Epithelial cell of alveolus of lung (primary cell): ENCODE results near the genes ZNF701, ZNF468 and CNOT3.

DNA sequence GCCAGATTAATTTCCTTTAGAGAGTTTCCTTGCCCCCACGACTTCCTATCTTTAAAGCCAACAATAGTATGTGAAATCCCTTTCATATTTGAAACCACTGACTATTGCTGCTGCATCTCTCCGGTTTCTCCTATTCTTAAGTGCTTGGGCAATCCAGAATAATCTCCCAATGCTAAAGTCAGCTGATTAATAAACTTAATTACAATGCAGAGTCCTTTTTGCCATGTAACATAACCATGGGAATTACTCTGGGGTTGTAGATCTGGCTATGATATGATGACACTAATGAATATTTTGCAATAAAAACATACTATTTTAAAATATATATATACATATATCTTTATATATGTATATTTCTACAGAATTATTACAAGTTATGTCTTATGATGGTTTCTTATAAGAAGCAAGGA, 913 bp upstream of the ZNF432 start:
- RAMPAGE, long total RNA, result no peak
- RRBS, result no CpG with 5 or more reads among the region's 2 CpGs

DNA sequence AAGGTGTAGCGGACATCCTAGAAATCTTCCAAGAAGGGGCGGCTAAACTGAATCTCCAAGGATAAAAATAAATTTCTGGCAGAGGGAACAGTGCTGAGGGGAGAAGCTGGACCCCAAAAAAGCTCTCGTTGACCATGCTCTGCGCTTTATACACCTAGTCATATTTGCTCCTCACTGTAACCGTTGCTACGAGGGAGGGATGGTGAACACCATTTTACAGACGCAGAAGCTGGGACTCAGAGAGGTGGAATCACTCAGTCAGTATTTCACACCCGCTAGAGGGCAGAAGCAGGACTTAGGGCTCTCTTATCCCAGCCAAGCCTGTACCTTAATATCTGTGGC, 15.6 kb downstream of the PPP2R1A start:
- RAMPAGE, long total RNA, result no peak
- RRBS, result no CpG with 5 or more reads among the region's 8 CpGs

DNA sequence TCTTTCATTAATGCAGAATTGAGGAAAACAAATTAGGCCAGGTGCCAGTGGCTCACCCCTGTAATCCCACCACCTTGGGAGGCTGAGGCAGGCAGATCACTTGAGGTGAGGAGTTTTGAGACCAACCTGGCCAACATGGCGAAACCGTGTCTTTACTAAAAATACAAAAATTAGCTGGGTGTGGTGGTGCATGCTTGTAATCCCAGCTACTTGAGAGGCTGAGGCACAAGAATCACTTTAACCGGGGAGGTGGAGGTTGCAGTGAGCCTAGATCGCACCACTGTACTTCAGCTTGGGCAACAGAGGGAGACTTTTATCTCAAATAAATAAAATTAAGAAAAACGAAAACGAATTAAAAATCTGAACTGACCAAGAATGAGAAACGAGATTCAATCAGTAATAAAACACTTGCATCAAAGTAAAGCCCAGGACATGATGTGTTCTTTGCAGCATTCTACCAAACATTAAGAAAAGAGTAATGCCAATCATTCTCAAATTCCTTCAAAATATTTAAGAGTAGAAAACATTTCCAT, 33.9 kb upstream of the ZNF766 start:
- RAMPAGE, long total RNA, result no peak
- RRBS, result no CpG with 5 or more reads among the region's 7 CpGs

DNA sequence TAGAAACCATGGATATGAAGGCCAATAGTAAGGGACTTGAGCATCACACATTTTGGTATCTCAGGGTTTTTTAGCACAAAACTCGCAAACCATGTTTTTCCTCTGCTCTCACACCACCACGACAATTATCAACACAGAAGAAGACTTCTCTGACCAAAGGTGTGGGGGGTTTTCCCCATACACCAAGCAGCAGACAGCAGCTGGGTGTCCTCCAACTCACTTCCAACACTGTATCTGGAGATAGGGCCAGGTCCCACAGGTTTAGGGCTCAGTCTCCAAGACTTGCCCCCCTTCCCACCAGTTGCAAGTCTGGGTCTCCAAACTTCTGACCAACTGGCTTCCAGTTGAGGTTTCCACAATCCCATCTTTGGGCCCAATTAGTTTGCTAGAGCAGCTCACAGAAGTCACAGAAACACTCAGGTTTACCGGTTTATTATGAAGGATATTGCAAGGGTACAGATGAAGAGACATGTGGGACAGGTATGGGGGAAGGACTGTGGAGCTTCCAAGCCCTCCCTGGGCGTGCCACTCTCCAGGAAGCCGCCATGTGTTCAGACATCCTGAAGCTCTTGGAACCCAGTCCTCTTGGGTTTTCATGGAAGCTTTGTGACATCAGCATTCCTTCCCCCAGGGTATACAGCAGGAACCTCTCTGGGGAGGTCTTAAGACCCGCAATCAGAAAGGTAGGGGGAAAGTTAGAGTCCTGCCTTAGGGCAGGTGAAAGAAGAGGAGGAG, 11.7 kb upstream of the ZNF480 start:
- RAMPAGE, long total RNA, result no peak
- RRBS, result no CpG with 5 or more reads among the region's 6 CpGs

- RAMPAGE, long total RNA, result no peak
- RRBS, result no CpG with 5 or more reads among the region's 1 CpG
Measured at GRCh38 chr19:52390948-52391450, 6.7 kb upstream of the ZNF528 start.

- RAMPAGE, long total RNA, result no peak
- RRBS, result no CpG with 5 or more reads among the region's 17 CpGs
Measured at GRCh38 chr19:52485043-52486164, 32.1 kb downstream of the ZNF578 start.

- RAMPAGE, long total RNA, result no peak
- RRBS, result no CpG with 5 or more reads among the region's 4 CpGs
Measured at GRCh38 chr19:52558677-52559208, 11.3 kb upstream of the ZNF701 start.

DNA sequence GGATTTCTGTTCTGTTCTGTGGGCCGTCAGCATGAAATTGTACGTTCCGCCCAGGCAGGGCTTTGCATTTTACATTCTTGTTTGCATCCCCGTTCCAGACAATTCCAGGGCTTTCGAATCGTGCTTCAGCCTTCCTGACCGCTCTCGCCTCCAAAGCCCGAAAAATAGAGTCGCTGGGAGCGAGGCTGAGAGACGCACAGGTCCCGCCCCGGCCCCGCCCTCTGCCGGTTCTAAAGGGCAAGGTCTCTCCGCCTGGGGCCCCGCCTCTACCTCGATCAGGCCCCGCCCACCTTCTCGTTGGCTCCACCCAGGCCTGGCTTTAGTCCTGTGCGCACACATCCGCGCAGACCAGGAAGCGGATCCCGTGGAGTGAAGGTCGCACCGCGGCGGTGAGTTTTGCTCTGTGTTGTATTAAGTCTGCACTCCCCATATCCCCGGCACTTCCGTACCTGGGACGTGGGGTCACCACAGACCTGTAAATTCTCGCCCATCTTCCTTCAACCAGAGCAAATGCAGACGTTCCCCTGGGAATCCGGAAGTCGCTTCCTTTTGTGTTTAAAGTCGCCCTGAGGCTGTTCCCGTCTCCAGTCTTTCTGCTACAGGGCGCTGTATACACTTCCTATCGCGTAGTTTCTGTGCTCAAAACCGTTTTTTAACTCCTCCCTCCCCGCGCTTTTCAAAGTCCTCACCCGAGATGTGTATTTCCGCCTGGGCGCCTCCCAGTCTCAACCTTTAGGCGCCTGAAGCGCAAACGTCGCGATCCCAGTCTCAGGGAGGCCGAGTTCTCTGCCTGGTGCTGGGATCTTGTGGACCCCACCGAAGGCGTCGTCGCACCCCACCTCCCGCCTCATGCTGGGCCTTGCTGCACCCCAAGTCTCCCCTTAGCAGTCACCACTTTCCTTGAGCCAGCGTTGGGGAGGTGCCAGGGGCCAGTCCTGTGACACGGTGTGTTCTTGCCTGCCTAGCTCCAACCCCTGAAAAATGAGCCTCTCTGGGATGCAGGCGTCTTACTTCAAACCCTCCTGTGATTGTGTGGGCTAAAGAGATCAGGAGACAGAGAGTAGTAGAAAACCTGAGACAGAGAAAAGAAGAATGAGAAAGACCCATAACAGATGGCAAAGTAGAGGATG, at the start of gene ZNF701:
Gene ZNF701 (plus strand): TSS at position 346 of the 1,130 bp plus-strand sequence.
- RAMPAGE, long total RNA, result start-site peak on the plus strand centred at position 337 of the sequence, 62 bp wide, 90 and 118 reads in 2 replicates
- RRBS, result no CpG with 5 or more reads among the region's 62 CpGs

DNA sequence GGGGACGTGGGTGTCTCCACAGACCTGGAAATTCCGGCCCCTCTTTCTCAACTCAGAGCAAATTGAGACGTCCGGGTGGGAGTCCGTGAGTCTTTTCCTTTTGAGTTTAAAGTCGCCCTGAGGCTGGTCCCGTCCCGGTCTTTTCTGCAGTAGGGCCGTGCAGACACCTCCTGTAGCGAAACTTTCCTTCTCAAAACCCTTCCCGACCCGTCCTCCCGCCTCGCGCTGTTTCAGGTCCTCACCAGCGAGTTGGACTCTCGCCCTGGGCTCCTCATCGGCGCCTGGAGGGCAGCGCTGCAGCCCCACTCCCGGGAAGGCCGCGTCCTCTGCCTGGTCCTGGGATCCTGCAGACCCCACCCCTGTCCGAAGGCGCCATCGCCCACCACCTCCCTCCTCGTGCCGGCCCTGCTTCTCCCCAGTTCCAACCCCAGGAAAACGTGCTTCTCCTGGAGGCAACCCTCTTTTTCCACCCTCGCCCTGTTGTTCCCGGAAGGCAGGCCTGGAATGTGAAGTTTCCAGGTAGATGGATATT, 15.0 kb downstream of the ZNF701 start:
- RAMPAGE, long total RNA, result no peak
- RRBS, result 48% methylated on average over 4 of the region's 31 CpGs

DNA sequence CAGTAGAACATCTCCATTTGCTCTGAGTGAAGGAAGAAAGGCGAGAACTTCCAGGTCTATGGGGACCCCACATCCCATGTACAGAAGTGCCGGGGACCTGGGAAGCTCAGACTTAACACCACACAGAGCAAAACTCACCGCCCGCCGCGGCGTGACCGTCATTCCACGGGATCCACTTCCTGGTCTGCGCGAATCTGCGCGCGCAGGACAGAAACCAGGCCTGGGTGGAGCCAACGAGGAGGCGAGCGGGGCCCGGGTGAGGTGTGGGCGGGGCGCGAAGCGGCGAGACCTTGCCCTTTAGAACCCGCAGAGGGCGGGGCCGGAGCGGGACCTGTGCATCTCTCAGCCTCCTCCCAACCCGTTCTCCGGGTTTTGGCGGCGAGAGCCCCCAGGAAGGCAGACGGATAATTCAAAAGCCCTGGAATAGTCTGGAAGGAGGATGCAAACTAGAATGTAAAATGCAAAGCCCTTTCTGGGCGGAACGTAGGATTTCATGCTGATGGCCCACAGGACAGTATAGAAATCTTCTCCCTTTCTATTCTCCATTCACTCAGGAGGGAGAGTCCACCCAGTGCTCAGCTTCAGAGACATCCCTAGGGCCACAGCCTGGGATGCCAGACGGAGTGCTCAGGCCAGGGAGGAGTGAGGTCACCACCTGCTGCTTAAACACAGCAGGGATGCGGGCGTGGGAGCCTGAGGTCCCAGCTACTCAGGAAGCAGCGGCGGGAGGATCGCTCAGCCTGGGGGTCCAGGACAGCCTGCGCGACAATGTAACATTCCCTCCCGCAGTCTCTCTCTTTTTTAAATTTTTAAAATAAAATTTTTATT, at the start of gene ZNF468:
Gene ZNF468 (minus strand): TSS at position 186 of the 828 bp plus-strand sequence.
- RAMPAGE, long total RNA, result start-site peak on the minus strand centred at position 166 of the sequence, 18 bp wide, 54 and 75 reads in 2 replicates
- RRBS, result 13% methylated on average over 2 of the region's 43 CpGs

GRCh38 chr19:53086678-53087418, 16.4 kb downstream of the ZNF160 start:
- RAMPAGE, long total RNA, result no peak
- RRBS, result no CpG with 5 or more reads among the region's 7 CpGs

DNA sequence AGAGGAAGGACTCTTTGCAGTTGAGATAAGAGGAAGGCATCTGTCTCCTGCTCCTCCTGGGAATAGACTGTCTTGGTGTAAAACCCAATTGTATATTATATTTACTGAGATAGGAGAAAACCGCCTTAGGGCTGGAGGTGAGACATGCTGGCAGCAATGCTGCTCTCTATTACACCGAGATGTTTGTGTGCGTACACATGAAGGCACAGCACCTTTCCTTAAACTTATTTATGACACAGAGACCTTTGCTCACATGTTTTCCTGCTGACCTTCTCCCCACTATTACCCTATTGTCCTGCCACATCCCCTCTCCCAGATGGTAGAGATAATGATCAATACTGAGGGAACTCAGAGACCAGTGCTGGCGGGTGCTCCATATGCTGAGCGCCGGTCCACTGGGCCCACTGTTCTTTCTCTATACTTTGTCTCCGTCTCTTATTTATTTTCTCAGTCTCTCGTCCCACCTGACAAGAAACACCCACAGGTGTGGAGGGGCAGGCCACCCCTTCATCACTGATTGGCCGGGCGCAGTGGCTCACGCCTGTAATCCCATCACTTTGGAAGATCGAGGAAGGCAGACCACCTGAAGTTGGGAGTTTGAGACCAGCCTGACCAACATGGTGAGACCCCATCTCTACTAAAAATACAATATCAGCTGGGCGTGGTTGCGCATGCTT, 30.7 kb downstream of the ZNF813 start:
- RAMPAGE, long total RNA, result no peak
- RRBS, result no CpG with 5 or more reads among the region's 14 CpGs

DNA sequence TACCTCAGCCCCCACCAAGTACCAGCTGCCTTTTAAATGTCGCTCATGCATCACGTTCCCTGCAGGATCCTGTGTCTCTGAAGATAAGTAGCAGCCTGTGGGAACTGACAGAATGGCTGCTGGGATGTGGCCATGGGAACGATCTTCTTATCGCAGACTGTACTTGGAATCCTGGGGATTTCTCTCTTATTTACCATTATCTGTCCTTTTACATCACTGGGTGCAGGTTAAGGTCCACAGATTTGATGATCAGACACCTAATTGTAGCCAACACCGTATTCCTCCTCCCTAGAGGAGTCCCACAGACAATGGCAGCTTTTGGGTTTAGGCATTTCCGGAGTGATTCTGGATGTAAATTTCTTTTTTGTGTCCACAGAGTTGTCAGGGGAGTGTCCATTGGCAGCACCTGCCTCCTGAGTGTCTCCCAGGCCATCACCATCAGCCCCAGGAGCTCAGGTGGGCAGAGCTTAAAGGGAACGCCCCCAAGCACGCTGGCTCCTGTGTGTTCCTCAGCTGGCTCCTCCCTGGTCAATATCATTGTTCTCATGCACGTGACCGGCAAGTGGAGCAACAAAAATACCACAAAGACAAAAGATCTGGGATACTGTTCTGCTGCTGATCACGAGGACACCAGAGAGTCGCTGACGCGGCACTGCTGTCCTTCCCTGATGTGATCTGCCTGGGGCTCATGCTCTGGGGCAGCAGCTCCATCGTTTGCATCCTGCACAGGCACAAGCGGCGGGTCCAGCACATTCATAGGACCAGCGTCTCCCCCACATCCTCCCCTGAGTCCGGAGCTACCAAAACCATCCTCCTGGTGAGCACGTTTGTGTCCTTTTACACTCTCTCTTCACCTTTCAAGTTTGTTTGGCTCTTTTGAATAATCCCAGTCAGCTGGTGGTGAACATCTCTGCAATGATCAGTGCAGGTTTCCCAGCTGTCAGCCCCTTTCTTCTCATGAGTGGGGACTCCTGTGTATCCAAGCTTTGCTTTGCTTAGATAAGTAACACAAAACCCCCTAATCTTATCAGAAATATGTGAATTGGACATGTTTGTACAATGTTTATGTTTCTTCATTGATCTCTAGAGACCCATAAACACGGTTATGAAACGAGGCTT, 34.3 kb upstream of the ZNF331 start:
- RAMPAGE, long total RNA, result no peak
- RRBS, result no CpG with 5 or more reads among the region's 22 CpGs

- RAMPAGE, long total RNA, result no peak
- RRBS, result no CpG with 5 or more reads among the region's 2 CpGs
Measured at GRCh38 chr19:53561479-53561912, 23.6 kb downstream of the ZNF331 start.

DNA sequence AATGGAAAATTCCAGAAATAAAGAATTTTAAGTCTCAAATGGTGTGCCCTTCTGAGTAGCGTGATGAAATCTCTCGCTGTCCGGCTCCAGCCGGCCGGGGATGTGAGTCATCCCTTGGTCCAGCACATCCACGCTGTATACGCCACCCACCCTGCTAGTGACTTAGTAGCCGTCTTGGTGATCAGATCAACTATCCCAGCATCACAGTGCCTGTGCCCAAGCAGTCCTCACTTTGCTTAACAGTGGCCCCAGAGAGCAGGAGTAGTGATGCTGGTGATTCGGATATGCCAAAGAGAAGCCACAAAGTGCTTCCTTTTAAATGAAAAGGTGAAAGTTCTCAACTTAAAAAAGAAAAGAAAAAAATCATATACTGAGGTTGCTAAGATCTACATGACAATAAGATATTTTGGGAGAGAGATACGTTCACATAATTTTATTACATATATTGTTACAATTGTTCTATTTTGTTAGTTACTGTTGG, 40.1 kb downstream of the ZNF331 start:
- RAMPAGE, long total RNA, result no peak
- RRBS, result no CpG with 5 or more reads among the region's 10 CpGs

GRCh38 chr19:53581023-53581766, 43.2 kb downstream of the ZNF331 start:
- RAMPAGE, long total RNA, result no peak
- RRBS, result no CpG with 5 or more reads among the region's 13 CpGs

DNA sequence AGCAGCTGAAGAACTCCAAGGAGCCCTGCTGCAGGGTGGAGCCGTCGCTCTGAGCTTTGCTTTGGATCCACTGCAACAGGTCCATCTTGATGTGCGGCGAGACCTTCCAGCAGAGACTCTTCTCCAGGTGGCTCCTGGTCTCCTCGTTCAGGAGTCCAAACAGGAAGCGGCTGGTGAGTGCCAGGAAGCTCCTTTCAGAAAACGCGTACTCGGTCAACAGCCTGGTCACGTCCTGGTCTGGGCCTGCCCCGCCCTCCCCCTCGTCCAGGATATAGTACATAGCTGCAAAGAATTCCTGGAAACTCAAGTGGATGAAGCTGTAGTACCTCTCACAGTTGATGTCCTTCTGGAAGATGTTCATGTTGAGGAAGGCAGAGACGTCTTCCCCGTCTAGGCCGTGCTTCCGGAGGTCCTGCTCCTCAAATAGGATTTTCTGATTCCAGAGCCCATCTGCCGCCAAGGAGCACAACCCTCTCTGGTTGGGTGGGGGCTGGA, 14.3 kb downstream of the NLRP12 start:
- RAMPAGE, long total RNA, result no peak
- RRBS, result 100% methylated on average over 1 of the region's 17 CpGs

DNA sequence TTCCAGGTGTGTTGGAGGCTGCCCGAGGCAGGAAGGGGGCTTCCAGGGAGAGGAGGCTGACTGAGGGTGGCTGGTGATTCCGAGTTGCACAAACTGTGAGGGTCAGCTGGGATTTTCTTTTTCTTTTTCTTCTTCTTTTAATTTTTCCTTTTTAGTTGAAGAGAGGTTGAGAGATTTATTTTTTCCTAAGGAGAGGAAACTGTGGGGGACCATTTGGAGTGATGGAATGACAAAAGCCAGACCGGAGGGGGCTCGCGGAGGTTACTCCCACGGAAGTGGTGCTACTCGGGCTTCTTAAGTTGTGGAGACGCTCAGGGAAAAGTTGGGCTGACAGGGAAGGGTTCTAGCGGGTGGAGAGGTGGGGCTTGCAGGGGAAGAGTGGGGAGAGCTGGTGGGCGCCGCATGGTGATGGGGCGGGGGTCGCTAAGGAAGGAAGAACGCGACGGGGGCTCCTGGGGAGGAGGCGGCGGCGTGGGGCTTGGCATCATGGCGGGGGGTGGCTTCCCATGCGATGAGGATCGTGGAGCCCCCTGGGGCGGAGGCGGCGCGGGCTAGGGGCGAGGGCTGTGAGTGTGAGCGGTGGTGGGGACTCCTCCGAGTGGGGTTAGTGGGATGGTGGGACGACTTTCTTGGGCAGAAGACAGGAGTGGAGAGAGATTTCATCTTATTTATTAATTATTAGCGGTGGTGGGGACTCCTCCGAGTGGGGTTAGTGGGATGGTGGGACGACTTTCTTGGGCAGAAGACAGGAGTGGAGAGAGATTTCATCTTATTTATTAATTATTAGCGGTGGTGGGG, 754 bp upstream of the CACNG8 start:
- RAMPAGE, long total RNA, result no peak
- RRBS, result no CpG with 5 or more reads among the region's 34 CpGs

GRCh38 chr19:53981928-53982603, 9.4 kb upstream of the CACNG6 start:
- RAMPAGE, long total RNA, result no peak
- RRBS, result 3% methylated on average over 32 of the region's 94 CpGs

GRCh38 chr19:54137560-54138772, at the start of gene CNOT3:
TSS of gene CNOT3 (plus strand) at chr19:54137762.
- RAMPAGE, long total RNA, result start-site peak on the plus strand at chr19:54137758-54137782, 321 and 142 reads in 2 replicates
- RRBS, result 2% methylated on average over 39 of the region's 131 CpGs